ENCODE results near the genes SCN10A, CX3CR1, EIF1B and ZNF621.

GRCh38 chr3:38816208-38816446, at the start of gene SCN10A:
SCN10A (minus strand) TSS chr3:38816217.
- PRO-cap = no peak

GRCh38 chr3:39013317-39013641, 38.5 kb downstream of the SCN11A start:
- PRO-cap = no peak

GRCh38 chr3:39025337-39025852, 26.3 kb downstream of the SCN11A start:
- PRO-cap = no peak

DNA sequence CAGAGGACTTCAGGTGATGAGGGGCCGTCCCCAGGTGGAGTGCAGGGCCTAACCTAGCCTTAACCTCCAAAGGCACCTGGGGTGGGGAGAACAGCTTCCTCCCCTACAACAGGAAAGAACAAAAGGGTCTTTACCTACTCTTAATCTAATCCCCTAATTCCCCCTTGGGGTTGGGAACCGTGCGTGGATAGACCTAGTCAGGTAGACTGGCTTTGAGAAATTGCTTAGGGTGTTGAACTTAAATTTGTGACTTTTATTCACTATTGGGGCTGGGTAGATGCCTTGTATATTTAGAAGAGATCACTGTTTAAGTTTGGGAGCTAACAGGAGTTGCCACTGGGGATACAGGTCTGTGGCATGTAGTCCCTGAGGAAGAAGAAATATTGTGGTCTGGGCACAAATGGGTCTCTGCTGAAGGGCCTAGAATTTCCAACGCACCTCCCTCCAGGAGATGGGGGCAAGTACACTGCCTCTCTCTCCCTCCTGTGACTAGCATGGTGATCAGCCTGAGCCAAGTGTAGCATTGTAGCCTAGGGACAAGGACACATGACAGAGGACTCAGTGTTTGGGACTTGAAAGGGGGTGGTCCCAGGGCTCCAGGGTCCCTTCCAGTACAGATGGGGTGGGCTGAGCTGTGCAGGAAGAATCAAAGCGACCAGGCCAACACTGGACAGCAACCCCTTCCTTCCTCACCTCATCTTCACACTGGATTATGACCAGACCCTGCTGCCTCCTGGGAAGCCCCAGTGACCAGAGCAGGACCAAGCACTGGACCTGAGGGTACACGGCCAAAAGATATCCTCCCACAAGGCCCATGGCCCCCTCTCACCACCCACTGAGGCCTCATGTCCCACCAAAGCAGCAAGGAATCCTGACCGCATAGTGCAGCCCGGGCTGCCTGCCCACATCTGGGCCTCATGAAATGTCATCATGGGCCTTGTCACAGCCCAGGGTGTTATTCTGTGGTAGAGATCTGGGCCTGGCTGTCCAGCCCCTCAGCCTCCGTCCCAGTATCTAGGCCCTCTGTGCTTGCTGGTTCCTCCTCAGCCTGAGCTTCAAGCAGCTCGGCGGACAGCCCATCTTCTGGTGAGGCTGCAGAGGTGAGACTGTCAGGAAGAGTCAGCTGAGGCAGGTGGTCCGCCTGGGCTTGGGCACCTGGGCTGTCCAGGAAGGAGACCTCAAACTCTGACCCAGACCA, 9.7 kb downstream of the GORASP1 start:
- PRO-cap = no peak

- PRO-cap = no peak
Measured at GRCh38 chr3:39106109-39106449, 1.3 kb downstream of the GORASP1 start.

DNA sequence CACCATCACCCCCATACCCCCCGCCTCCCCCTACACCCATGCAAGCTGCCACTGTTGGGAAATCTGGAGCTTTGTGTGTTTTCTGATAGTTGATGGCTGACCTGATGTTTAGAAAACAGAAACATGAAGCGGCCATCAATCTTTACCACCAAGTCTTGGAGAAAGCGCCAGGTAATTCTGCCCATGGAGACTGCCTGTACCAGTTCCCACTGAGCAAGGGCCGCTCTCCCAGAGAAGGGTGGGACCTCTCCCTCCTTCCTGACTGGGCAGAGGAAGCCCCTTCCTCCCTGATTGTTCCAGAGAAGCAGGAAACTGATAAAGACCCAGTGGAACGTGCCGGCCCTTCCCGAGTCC, 18.4 kb downstream of the CSRNP1 start:
- PRO-cap = no peak

GRCh38 chr3:39188770-39189527, 3.4 kb downstream of the XIRP1 start:
- PRO-cap = no peak

GRCh38 chr3:39271347-39271941, 8.4 kb downstream of the CX3CR1 start:
- PRO-cap = no peak

DNA sequence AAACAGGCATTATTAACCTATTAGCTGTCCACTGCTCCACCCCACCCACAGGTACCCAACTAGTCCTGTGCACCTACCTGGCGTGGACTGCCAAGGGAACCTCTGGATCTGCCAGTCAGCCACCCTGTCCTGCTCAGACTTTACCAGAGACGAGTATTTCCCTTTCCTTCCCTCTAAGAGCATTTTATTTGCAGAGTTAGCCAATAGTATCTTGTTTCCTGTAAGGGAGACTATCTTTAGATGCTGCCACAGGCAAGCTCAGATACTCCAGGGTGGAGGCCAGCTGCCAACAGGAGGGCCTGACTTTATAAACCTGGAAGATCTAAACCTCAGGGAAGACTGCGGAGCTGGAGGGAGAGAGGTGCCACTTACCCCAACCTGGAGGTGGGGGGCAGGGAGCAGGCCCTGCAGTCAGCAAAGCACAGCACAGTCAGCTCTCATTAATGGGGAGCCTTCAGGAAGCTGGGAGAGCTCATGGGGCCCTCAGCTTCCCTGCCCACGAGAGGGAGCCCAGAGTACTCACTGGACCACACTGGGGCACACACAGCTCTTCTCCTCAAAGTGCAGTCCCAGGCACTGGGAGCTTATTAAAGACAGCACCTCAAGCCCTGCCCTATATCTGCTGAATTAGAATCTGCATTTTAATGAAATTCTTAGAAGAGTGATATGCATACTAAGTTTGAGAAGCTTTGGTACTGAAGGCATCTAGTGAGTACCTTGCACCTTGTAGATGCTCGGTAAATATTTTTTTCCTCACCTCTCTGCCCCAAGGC, at the start of gene CX3CR1:
Gene CX3CR1, minus strand, starts transcription at position 160 of the 773 bp plus-strand sequence.
- PRO-cap = no peak

GRCh38 chr3:39281478-39281984, 1.7 kb upstream of the CX3CR1 start:
- PRO-cap = no peak

GRCh38 chr3:39409324-39410058, 3.0 kb downstream of the RPSA start:
- PRO-cap = no peak

DNA sequence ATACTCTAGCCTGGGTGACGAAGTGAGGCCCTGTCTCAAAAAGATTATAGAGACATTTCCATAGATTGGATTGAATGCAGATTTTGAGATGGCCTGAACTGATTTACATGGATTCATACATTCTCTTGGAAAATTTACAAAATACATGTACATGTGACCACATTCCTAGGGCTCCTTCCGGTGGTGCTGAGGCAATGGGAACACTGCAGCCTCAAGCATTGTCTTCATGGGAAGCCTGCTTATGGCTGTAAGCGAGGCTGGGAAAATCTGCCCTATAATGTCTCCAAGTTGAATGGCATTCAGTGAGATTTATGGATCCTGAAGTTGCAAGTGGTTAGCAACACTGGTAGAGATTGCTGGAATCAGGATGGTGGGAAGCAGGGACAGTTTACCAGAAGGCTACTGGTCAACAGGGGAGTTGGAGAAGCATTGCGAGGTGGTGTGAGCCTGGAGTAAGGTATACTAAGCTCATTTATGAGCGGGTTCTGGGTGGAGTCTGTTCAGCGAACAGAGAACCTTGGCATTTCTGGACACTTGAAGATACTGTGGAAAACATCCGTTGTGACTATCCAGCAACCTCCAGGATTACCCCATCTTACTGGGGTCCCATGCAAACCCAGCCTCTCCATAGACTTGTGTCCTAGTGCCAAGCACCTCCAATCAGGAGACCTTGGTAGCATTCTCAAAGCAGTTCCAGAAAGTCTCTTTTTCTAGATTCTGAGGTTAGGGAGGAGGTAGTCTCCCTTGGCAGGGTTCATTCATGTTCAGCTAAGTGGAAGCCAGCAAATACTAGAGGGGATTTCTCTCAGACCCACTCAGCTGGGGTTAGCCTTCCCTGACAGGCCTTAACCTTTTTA, 7.2 kb downstream of the RPSA start:
- PRO-cap = no peak

DNA sequence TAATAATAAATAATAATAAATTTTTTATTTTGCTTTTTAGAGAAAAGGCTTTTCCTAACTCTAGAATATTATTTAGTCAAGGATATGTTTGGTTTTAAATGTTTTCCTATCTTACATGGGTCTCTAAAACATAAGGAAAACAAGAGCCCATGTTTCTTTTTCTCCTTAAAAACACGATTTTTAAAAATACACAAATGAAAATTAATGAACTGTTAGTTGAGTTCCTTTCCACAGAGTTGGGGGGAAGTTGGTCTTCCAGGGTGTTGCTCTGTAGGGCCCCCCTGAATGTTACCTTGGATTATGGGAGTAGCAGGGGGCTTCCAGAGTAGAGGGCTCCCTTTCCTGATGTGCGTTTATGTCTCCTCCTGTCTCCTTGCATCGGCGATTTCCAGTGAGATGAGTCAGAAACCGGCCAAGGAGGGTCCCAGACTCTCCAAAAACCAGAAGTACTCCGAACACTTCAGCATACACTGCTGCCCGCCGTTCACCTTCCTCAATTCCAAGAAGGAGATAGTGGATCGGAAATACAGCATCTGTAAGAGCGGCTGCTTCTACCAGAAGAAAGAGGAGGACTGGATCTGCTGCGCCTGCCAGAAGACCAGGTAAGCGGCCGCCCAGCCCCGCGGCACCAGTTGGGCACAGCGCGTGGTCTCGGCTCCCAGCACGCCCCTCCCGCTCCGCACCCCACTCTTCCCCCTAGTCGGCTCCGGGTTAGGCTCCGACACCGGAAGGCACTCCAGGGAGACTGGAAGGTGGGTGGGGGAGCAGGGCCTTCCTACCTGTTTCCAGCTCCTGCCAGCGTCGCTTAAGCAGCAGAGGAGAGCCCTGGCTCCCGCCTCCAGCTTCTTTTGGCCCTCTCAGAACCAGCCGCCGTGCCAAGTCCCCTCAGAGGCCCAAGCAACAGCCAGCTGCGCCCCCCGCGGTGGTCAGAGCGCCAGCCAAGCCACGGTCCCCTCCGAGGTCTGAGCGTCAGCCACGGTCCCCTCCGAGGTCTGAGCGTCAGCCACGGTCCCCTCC, 34.5 kb downstream of the MOBP start:
- PRO-cap = no peak

GRCh38 chr3:40309612-40310720, at the start of gene EIF1B:
EIF1B (plus strand) TSS chr3:40309707.
- PRO-cap = bidirectional peak, plus-strand start at chr3:40309707, minus-strand start at chr3:40309508; bidirectional peak, plus-strand start at chr3:40310107, minus-strand start at chr3:40310367

DNA sequence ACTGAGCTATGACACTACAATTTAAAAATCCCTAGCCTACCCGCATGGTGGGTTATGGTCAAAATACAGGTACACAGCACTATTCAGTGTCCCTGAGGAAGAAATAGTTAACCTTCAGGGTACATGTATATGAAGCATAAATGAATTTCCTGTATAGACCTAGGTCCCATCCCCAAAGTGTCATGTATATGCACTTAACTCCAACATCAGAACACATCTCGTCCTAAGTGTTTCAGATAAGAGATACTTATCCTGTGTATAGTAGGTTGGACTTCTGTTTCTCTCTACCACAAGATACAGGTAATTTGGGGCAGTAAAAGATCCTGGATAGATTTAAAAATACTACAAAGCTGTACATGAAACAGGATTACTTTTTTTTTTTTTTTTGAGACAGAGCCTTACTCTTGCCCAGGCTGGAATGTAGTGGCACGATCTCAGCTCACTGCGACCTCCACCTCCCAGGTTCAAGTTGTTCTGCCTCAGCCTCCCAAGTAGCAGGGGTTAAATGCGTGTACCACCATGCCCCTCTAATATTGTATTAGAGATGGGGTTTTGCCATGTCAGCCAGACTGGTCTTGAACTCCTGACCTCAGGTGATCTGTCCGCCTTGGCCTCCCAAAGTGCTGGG, 6.6 kb downstream of the RPL14 start:
- PRO-cap = no peak

GRCh38 chr3:40524091-40524644, 592 bp upstream of the ZNF621 start:
- PRO-cap = bidirectional peak, plus-strand start at chr3:40524583, minus-strand start at chr3:40524576

GRCh38 chr3:40524645-40525718, at the start of gene ZNF621:
ZNF621 (plus strand) TSS chr3:40524960.
- PRO-cap = bidirectional peak, plus-strand start at chr3:40524981, minus-strand start at chr3:40524825; bidirectional peak, plus-strand start at chr3:40525147, minus-strand start at chr3:40525150; bidirectional peak, plus-strand start at chr3:40525332, minus-strand start at chr3:40525237

DNA sequence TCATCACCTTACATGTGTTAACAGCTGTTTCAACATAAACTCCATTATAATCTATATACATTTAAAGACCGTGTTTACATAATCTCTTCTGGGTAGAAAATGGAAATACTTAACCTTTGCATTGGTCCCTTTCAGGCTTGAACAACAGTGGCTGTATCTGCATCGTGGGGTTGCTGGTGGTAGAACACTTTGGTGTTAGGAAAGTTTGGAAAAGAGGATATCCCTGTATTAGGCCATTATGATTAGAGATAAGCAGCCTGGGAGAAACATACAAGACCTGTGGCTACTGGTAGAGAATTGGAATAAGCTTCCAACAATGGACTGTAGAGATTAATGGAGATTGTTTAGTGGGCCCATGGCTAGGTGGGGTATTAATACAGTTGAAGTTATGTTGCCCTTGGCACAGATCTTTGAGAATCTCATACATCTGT, 8.7 kb downstream of the ZNF621 start:
- PRO-cap = no peak

DNA sequence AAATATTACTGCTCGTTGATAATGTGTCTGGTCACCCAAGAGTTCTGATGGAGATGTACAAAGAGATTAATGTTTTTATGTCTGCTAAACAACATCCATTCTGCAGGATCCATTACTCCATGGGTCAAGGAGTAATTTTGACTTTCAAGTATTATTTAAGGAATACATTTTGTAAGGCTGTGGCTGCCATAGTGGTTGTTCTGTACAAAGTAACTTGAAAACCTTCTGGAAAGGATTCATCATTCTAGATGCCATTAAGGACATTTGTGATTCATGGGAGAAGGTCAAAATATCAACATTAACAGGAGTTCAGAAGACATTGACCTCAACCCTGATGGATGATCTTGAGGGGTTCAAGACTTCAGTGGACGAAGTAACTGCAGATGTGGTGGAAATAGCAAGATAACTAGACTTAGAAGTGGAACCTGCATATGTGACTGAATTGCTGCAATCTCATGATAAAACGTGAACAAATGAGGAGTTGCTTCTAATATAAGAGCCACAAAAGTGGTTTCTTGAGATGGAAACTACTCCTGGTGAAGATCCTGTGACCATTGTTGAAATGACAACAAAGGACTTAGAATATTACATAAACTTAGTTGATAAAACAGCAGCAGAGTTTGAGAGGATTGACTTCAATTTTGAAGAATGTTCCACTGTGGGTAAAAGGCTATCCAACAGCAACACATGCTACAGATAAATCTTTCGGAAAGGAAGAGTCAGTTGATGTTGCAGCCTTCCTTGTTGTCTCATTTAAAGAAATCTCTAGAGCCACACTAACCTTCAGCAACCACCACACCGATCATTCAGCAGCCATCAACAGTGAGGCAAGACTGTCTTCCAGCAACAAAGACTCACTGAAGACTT, 14.0 kb downstream of the ZNF621 start:
- PRO-cap = no peak

- PRO-cap = no peak
Measured at GRCh38 chr3:40780201-40780922, 255.6 kb downstream of the ZNF621 start.